H7 (cell line): ENCODE results near the genes IDNK and KIF27.

DNA sequence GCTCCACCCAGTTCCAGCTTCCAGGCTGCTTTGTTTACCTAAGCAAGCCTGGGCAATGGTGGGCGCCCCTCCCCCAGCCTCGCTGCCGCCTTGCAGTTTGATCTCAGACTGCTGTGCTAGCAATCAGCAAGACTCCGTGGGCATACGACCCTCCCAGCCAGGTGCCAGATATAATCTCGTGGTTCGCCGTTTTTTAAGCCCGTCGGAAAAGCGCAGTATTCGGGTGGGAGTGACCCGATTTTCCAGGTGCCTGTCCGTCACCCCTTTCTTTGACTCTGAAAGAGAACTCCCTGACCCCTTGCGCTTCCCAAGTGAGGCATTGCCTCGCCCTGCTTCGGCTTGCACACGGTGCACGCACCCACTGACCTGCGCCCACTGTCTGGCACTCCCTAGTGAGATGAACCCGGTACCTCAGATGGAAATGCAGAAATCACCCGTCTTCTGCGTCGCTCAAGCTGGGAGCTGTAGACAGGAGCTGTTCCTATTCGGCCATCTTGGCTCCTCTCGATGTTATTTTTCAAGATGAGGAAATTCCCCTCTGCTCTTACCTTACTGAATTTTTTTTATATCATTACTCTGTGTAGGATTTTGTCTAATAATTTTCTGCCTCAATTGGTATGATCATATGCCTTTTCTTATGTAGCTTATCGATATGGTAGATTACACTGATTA is 287.9 kb downstream of the RASEF start:
- RAMPAGE, long total RNA: no peak

- RAMPAGE, long total RNA: no peak
Measured at GRCh38 chr9:83054724-83055388, 8.1 kb downstream of the RASEF start.

DNA sequence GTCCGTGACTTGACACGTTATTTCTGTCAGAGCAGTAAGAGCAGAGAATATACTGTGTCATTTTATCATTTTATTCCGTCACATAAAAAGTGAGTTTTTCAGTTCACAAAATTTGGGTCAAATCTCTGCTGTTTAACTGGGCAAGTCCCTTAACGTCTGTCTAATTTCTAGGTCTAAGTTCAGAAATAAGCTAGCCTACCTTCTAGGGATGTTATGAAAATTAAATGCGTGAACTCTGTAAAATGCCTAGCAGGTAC is 1.3 kb downstream of the RASEF start:
- RAMPAGE, long total RNA: no peak

DNA sequence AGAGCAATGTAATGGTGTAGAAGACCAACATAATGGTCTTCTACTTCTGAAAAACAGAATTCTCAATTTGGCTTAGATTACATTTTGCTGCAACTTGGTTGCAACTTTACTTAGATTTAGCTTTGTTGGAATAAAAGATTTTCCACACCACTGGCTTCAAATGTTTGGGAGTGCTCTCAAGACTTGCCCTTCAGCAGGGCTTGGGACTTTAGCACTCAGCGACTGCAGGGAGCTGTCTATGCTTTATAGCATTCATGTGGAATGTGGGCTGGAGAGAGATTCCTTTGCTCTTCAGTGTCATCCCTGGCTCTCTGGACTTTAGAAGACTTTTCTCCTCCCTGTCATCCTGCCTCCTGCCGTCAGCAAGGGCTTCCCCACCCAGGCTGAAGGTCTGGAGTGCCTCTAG is 211.0 kb downstream of the FRMD3 start:
- RAMPAGE, long total RNA: no peak

GRCh38 chr9:83536144-83536893 is 1.9 kb downstream of the FRMD3 start:
- RAMPAGE, long total RNA: no peak

DNA sequence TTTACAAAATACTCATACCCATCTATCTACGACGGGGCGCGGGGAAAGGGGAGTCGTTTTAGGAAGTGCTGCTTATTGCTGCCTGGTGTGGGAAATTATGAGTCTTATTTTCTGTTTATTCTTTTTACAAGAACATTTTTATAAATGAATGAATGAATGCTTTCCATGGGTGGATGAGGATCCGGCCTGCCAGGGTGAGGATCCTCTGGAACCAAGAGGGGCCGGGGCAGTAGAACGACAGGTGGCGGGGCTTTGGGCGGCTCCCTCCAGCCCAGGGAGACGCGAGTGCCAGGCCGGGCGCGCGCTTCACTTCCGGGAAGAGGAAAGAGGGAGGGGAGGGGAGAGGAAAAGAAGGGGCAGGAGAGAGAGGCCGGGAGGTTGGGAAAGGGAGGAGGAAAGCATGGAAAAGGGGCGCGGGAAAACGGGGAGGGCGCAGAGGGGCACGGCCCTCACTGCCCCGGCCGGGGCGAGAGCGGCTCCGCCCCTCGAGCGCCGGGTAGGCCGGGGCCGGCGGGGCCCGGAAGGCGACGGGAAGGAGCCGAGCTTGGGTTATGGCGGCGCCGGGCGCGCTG is at the start of gene IDNK:
IDNK (plus strand) TSS at position 523 of the 572 bp plus-strand sequence.
- RAMPAGE, long total RNA: start-site peak on the plus strand centred at position 504 of the sequence, 33 bp wide, 17 reads

DNA sequence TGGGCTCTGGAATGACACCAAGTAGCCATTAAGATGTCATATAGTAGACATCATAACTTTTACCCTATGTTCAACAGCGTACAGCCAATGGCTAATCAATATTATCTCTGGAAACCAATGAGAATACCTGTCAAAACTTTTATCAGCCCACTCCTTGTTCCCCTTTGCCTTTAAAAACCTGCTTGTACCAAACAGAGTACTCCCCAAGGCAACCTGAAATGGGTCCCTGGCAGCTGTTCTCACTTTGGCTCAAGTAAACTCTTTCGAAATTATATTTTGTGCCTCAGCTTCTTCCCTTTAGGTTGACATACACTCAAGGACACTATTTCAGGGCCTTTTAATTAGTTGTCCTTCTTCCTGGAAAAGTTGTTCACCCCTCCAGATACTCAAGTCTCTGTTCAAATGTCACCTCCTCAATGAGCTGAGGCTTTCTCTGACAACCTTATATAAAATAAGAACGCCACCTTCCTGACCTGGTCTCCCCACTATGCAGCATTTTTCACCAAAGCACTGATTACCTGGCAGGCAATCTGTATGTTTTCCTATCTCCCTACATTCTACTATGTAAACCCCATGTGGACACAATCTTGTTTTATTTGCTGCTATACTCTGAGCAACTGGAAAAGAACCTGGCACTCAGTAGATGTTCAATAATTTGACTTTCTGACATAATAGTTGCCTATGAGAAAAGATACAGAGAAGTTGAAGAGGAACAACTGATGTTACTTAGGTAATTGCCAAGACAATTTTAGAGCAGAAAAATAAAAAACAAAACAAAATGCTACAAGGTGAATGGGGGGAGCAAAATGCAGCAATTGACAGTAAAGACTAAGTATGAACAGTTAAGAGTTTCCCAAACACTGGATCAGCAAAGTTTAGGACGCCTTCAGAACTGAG is 35.3 kb downstream of the IDNK start:
- RAMPAGE, long total RNA: no peak

- RAMPAGE, long total RNA: no peak
Measured at GRCh38 chr9:83670976-83671759, 36.6 kb downstream of the UBQLN1 start.

GRCh38 chr9:83673810-83674558 is 33.8 kb downstream of the UBQLN1 start:
- RAMPAGE, long total RNA: no peak

GRCh38 chr9:83920908-83921750 is at the start of gene KIF27:
Gene KIF27, minus strand, starts transcription at chr9:83921432.
- RAMPAGE, long total RNA: start-site peak on the minus strand at chr9:83921422-83921452, 22 reads

- RAMPAGE, long total RNA: no peak
Measured at GRCh38 chr9:83969618-83970713, 10.0 kb downstream of the HNRNPK start.

DNA sequence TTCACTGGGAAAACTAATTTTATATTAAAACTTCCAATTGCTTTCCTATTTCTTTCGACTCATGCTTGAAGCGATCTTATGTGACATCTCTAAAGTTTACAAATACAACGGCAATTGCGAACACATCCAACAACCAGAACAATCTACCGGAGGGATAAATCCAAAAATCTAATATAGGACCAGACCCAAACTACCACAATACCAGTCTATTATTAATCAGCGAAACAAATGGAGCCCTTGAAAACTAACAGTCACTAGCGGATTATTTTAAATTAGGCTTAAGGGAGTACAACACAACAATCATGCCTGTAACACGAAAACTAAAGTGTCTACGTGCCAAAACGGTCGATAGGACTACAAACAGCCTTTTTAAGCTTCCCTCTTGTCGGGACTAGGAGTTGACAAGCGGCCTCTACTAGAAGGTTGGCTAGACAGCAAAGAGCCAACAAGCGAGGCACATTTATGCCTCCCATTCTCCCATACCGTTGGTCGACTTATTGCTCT is 1.2 kb downstream of the HNRNPK start:
- RAMPAGE, long total RNA: no peak

DNA sequence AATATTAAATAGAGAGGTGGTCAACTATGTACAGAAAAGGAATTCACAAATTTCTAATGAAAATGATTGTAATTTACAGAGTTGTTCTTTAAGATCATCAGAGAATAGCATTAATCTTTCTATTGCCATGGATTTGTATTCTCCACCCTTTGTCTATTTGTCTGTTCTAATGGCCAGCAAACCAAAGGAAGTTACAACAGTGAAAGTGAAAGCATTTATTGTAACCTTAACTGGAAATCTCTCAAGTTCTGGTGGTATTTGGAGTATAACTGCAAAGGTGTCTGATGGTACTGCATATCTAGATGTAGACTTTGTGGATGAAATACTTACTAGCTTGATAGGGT is 21.7 kb downstream of the RMI1 start:
- RAMPAGE, long total RNA: no peak

DNA sequence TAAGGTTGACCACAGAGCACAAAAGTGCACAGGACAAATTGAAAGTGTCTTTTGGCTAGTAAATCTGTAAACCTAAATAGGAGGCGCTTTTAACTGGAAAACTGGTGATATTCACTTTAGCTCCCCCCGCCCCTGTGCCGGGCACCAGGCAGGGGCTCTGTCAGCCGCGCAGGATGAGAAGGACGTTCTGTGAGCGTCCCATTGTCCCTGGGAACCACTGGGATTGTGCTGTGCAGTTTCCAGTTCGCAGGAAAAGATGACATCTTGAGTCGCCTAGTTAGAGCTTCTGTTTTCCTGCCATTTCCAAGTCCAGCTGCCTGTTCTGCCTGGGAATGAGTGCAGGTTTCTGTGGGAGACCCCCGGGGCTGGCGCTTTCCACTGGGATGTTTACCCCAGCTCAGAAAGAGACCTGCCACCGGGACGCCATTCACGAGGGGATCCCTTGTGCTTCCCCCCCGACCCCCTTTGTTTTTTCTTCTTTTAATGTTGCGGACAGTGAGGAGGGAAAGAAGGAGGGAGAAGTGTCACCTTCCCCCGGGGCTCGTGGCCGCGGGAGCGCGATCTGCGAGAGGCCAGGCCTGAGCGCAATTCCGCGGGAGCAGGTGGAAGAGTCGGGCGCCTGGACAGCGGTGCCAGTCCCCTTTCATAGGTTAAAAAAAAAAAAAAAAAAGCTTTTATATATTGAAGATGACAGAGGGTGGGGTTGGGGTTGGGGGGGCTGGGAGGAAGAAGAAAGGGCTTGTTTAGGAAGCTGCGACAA is 121.5 kb downstream of the RMI1 start:
- RAMPAGE, long total RNA: no peak

DNA sequence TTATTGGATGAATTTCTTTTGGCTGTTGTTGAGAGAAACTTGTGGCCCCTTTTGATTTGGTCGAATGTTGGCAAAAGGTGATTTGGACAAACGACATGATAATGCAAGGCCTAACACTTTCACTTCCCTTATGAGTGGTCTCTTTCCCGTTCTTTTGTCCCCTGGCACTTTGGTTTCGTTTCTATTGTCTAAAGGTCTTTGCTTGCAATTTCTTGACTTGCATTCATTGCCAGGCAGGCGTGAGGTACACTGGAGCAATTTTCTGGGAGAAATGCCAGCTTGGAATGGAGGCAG is 158.6 kb downstream of the RMI1 start:
- RAMPAGE, long total RNA: no peak

GRCh38 chr9:84166901-84167378 is 173.6 kb downstream of the SLC28A3 start:
- RAMPAGE, long total RNA: no peak

DNA sequence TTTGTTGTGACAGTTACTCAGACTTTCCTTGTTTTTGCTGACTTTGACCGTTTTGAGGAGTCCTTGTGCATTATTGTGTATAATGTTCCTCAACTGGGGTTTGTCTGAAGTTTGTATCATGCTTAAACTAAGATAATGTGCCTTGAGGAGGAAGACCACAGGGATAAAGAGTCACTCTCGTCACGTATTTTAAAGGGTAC is 377.0 kb downstream of the NTRK2 start:
- RAMPAGE, long total RNA: no peak

GRCh38 chr9:85522369-85523429 is 219.1 kb downstream of the AGTPBP1 start:
- RAMPAGE, long total RNA: no peak

DNA sequence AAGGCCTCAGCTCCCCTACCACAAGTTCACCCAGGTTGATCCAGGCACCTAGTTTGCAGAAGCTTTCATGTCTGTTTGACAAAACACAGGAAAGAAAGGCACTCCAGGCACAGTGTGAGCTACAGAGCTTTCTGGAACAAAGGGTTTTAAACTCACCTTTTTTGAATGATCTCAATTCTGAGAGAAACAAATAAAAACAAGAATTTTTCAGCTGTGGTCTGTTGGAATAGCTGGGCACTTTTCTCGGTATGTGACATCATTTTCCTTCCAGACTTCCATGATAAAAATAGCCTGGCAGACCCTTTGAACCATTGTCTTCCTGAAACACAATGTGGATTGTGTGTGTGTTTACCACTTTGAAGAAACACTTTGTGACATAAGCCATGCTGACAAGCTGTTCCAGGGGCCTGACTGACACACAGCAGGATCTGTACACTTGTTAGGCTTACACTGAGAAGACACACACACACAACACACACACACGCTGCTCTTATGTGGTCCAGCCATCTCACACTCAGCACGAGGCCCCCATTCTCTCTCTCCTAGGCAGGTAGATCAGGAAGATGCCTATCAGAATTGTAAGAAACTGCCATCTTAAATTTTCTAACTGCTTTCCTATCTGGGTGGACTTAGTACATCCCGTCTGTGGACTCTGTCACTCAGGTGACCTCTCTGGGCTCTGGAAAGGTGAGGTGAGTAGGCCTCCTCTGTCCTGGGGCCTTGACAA is 214.1 kb downstream of the AGTPBP1 start:
- RAMPAGE, long total RNA: no peak

- RAMPAGE, long total RNA: no peak
Measured at GRCh38 chr9:86041318-86041785, 58.0 kb downstream of the GOLM1 start.